Cardiac fibroblast (primary cell): ENCODE measurements around the genes TMEM80, MUC5AC and MOB2.

- RRBS, result 2% methylated on average over 32 of the region's 118 CpGs
Measured at GRCh38 chr11:695473-696423, at the start of gene TMEM80. Gene TMEM80 (plus strand): TSS chr11:695816.

DNA sequence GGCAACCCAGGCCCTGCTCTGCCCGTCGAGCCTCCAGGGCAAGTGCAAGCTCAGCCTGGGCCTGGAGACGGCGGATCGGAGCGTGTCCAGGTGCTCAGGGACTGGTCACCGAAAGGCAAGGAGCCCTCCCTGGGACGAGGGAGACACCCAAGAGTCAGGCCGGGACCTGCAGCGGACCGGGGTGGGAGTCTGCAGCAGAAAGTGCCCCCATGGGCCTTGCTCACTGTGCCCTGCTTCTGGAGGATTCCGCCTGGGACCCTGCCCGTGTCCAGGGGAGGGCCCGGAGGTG is 5.1 kb upstream of the GATD1 start:
- RRBS, result no CpG with 5 or more reads among the region's 14 CpGs

DNA sequence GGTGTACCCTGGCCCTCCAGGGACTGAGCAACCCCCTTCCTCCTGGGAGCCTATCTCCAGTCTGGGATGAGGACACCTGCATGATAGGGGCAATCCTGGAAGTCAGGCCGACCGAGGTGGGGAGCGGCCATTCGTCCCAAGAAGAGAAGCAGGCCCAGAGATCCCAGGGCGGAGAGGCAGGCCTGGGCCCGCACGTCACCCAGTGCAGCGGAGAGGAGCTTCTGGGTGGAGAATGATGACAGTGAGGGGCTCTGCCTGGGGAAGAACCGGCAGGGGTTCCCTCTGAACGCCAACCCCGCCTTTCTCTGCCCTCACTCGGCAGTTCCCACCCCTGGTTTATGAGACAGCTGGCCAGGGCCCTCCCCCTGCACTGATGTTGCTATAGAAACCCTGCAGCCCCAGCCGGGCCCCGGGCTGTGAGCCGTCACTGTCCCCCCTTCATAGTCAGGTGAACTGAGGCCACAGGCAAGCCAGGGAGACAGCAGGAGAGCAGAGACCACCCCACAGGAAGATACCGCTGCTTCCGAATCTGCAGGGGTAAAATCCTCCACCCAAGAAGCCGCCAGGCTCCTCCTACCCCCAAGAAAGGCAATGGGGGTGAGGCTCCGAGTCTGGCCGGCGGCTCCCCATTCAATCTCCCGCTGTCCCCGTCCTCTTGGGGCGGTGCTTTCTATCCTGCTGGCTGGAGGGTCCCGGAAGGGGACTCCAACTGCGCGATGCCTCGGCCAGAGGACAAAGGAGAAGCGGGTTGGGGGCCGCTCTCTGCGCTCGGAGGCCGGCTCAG is 854 bp downstream of the SLC25A22 start:
- RRBS, result 1% methylated on average over 14 of the region's 33 CpGs

DNA sequence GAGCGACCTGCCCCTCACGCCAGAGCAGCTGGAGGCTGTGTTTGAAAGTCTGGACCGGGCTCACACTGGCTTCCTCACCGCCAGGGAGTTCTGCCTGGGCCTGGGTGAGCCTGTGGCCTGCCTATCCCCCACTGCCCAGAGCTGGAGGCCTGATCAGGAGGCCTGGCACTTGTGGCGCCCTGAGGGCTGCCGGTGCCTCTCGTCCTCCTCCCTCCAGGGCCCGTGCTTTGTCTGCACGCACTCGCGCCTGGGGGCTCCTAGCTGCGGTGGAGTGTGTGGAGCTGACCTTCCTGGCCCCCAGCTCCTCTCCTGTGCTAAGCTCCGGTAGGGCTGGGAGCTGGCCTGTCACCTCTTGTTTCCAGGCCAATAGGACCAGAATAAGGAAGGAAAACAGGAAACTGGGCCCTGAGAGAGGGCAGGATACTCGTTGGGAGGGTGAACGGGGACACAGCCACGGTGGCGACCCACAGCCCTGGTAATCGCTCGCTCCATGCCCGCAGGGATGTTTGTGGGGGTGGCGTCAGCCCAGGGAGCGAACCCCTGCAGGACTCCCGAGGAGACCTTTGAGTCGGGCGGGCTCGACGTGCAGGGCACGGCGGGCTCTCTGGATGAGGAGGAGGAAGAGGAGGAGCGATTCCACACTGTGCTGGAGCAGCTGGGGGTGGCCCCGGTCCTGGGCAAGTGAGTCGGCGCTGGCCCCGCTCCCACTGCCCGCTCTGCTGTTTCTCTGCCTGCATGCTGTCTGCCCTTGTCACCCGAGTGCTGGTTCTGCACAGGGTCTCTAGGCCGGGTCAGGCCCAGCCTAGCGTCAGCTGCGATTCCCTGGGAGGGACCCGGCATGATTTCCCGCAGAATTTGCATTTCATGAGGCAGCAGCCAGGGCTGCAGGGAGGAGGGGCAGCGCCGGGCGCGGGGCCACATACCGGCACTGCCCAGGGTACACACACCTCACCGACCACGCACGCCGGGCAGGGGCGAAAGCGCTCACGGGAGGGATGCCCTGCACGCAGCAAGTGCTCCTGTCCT is 1.5 kb downstream of the CRACR2B start:
- RRBS, result 15% methylated on average over 11 of the region's 54 CpGs

DNA sequence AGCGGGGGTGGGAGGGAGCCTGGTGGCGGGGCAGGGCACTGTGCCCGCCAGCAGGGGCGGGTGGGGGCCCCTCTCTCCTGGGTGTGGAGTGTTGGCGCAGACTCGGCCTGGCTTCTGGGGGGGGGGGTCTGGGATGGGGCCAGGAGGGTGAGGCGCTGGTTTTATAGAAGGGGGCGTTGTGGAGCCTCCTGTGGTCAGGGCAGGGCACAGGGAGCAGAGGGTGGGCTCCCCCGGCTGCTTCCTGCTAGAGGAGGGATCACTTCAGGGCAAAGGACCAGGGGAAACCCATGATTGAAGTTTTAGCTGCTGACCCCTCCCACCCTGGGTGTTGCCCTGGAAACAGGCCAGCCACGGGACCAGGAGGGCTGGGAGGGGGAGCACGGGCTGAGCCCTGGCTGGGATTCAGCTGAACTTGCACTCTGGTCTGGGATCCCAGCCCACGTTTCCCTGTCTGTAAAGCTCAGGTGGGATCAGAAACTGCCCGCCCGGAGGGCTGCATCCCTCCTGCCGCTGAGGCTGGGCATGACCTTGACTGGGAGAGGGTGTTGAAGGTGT is 2.0 kb downstream of the TSPAN4 start:
- RRBS, result no CpG with 5 or more reads among the region's 15 CpGs

DNA sequence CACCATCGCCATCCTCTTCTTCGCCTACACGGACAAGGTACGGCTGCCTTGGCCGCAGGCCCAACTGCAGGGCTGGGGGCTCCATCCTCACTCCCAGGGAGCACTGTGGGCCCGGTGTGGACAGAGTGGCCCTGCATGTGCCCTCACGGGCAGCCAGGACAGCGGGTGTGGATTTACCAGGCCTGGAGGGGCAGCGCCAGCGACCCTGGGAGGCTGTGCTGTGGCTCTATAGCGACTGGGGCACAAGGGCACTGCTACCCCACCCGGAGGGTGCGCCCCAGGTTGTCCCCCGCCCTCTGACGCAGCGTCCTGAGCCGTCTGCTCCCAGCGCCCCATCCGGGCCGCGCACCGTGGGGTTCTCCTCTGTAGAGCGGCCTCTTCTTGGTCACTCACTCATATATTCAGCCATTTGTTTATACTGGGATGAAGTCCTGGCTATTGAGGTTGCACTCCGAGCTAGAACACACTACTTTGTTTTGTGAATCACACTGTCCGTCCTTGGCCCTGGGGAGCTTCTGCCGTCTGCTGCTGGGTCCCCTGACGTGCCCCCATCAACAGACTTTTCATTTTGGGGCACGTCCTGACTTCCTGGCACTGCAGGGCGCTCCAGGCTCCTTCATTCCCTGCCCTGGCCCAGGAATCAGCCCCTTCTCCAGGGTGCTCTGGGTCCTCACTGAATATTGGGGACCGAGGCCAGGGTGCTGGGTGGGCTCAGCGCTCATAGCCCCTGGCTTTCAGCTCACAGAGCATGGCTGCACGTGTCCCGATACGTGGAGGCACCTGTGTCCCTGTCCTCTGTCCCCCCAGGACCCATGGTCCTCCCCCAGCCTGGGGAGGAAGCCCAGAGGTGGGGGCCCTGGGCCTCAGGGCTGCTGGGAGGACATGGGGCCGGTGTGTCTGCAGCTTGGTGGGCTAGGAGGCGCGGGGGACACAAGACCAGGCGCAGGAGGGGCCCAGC is 22.1 kb downstream of the TSPAN4 start:
- RRBS, result 86% methylated on average over 10 of the region's 38 CpGs

DNA sequence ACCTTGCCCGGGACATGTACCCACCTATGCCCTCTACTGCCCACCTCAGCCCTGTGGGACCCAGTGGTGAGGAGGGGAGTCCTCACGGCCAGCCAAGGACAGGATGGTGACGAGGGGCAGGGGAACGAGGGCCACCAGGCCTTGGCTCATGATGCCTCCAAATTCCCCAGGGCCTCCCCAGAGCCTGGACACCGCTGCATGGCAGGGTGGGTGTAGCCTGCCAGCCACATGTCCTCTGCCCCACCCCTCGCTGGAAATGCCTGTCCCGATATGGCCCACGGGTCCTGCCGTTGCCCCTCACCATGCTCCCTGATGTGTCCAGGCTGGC is 26.2 kb downstream of the TSPAN4 start:
- RRBS, result no CpG with 5 or more reads among the region's 9 CpGs

- RRBS, result no CpG with 5 or more reads among the region's 14 CpGs
Measured at GRCh38 chr11:981772-982242, 54.7 kb downstream of the MUC6 start.

DNA sequence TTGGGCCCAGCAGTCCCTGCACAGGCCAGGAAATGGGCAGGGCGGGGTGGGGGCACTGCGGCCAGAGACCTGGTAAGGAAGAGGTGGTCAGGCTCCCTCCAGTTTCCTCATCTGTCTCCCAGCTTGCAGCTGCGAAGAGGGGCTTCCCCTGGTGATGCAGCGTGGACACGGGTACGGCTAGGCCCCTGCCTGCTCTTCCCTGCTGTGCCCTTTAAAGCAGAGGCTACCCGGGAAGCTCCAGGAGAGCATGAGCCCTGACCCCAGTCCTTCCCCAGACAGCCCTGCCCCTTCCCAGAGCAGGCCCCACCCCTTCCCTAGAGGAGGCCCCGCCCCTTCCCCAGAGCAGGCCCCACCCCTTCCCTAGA is 44.9 kb upstream of the MUC5AC start:
- RRBS, result no CpG with 5 or more reads among the region's 8 CpGs

DNA sequence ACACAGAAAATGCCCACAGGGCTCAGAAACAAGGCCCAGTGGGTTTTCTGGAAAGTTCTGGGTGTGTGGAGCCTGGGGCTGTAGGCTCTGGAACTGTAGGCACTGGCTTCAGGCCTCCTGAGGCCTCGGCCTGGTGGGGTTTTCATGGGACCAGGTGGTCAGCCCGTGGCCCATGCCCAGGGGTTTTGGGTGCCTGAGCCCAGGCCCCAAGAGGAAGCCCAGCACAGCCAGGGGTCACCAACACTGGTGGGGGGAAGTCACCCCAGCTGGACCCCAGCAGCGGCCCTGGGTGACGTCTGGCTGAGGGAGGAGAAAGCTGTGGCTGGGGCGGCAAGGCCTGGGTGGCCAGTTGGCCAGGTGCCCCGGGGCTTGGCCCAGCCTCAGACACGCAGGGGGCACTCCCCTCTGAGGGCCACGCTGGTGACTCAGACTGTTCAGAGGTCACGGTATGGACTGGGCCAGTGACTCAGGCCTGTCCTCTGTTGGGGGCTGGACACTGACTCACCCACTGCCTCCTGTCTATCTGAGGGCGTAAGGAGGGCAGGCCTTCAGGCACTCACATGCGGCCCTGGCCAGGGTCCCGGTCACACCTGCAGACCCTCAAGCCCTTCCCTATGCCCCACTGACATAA is 4.0 kb upstream of the MUC5AC start:
- RRBS, result no CpG with 5 or more reads among the region's 12 CpGs

DNA sequence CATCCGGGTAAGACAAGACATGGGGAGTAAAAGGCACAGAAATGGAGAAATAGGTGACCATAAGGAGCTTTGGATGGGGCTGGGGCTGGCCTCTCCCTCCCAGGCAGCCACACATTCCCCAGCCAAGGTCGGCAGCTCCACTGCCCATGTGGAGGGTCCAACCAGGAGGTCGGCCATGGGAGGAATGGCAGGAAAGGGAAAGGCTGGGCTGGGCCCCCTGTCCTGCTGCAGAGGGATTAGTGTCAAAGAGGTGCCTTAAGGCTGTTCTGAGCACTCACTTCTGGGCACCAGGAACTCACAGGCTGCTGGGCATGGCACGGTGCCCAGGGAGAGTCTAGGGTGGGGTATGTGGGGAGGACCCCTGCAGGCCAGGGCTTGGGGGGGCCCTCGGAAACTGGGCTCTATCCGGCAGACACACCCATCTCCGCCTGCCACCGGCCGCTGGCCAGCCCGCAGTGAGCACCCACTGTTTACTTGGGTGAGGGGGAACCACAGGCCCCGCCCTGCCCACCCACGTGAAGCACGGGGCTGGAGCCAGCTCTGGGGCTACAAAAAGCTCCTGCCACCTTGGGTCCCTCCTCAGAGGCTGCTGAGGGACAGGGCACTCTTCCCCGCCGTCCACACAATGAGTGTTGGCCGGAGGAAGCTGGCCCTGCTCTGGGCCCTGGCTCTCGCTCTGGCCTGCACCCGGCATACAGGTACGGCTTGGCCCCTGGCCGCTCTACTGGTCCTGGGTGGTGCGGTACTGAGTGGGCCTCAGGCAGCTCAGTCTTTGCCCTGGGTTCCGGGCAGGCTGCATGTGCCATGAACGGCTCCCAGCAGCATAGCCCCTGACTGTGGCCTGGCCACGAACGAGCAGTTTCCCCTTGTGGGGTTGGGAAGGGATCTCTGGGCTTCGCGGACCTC is at the start of gene MUC5AC:
Gene MUC5AC, plus strand, starts transcription at position 579 of the 906 bp plus-strand sequence.
- RRBS, result 86% methylated on average over 6 of the region's 27 CpGs

- RRBS, result no CpG with 5 or more reads among the region's 10 CpGs
Measured at GRCh38 chr11:1218273-1218585, 4.6 kb upstream of the MUC5B start.

DNA sequence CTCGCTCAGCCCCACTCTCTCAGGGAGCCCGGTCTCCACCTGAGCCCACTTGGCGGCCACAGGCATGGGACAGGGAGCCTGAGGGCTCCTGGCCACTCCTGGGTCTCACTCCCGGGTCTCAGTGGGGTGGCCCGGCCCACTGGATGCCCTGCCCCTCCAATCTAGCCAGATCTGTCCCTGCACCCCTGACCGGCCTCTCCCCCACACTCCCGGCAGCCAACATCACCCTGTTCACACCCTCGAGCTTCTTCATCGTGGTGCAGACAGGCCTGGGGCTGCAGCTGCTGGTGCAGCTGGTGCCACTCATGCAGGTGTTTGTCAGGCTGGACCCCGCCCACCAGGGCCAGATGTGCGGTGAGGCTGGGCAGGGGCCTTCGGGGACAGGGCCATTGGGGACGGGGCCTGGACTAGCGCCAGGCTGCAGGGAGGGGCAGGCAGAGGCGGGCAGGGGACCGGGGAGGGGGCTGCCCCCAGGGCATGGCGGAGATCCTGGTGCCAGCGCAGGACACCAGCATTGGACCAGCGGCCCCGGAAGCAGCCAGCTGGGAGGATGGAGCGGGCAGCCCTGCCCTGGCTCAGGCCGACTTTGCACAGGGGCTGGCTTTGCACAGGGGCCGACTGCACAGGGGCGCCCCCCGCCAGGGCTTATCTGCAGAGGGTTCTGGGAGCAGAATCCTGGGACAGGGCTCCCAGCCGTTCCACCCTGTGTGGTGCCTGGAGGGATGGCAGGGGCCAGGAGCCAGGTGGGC is 8.5 kb downstream of the MUC5B start:
- RRBS, result 69% methylated on average over 11 of the region's 26 CpGs

GRCh38 chr11:1254972-1255530 is 32.2 kb downstream of the MUC5B start:
- RRBS, result 82% methylated on average over 4 of the region's 31 CpGs

GRCh38 chr11:1458702-1459676 is 27.6 kb downstream of the MOB2 start:
- RRBS, result 66% methylated on average over 2 of the region's 26 CpGs

GRCh38 chr11:1477875-1479257 is 8.2 kb downstream of the MOB2 start:
- RRBS, result no CpG with 5 or more reads among the region's 26 CpGs

DNA sequence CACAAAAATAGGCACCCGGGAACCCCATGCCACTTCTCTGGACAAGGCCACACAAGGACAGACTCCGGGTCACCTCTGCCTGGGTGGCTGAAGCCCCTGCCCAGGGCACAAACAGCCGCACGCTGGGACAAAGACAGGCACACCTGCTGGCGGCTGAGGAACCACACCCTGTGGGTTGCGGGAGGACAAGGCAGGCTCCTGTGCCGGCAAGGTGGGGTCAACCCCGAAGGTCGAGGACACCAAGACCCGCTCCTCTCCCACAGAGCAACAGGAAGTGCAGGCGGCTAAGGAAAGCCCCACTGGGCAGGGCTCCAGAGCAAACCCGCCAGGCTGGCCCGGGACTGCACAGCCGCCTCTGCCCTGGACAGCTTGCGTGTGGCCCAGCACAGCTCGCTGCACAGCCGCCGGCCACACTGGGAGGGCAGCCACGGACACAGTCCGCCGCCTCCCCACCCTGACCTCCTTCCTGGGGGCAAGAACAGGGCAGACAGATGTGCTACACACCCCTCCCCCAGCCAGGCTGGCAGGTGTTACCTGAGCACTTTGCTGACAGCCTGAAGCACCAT is 583 bp downstream of the MOB2 start:
- RRBS, result 50% methylated on average over 7 of the region's 21 CpGs

GRCh38 chr11:1486479-1487377 is at the start of gene MOB2:
Gene MOB2 (minus strand): TSS chr11:1486779.
- RRBS, result no CpG with 5 or more reads among the region's 29 CpGs

DNA sequence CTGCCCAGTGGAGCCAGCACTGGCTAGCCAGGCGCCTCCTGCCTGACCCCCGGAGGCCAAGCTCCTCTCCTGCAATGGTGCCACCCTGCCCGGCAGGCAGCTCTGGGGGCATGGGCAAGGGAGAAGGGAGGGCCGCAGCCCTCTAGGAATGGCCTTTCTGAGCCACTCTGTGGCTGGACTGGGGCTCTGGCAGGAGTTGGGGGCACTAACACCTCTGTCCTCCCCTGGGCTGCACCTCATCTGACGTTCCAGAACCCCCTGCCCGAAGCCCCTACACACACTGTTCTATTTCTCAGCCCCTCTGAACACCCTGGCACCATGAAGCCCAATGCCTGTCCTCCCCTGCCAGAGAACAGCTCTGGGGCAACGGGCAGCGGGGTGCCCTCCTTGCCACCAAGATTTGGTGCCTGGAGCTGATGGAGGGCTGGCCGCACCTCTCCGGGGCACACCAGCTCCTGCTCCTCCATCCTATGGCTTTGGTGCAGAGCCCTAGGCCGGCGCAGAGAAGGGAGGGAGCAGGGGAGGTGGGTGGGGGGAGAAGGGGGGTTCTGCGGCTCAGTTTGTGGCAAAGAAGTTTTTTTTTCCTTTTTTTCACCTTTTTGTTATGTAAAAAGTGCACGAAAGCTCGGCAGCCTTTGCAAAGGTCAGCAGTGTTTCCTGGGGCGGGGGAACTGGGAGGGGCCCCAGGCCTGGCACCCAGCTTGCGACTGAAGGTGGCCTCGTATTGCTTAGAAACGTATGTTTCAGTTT is 16.3 kb downstream of the DUSP8 start:
- RRBS, result 70% methylated on average over 3 of the region's 19 CpGs

- RRBS, result no CpG with 5 or more reads among the region's 12 CpGs
Measured at GRCh38 chr11:1562793-1563366, 9.2 kb downstream of the DUSP8 start.